Glomerular endothelial cell (primary cell): ENCODE results near the gene DSTYK.

GRCh38 chr1:204332649-204333371, 26.9 kb downstream of the PLEKHA6 start:
- RAMPAGE, long total RNA, result no peak

DNA sequence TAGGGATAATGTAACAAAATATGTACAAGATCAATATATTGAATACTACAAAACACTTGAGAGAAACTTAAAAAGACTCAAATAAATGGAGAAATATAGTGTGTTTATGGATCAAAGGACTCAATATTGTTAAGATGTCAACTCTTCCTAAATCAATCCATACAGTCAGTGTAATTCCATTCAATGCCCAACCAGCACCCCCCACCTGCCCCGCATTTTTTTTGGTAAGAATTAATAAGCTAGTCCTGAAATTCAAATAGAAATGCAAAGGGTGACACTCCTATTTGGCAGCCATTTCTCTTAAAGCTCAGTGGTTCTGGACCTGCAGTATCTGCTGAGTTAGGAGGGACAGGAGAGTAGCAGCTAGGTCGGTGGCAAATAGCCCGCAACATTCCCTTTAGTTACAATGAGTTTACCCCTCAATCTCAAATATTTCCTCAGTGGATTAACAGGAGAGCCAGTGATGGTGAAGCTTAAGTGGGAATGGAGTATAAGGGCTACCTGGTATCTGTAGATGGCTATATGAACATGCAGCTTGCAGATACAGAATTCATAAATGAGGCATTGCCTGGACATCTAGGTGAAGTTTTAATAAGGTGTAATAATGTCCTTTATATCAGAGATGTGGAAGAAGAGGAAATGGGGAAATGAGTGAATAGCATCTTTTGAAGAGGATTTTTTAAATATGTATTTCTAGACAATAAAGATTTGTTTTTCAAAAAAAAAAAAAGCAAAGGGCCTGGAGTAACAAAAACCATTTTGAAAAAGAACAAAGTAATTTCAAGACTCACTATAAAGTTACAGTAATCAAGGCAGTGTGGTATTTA, 17.3 kb downstream of the PPP1R15B start:
- RAMPAGE, long total RNA, result no peak

DNA sequence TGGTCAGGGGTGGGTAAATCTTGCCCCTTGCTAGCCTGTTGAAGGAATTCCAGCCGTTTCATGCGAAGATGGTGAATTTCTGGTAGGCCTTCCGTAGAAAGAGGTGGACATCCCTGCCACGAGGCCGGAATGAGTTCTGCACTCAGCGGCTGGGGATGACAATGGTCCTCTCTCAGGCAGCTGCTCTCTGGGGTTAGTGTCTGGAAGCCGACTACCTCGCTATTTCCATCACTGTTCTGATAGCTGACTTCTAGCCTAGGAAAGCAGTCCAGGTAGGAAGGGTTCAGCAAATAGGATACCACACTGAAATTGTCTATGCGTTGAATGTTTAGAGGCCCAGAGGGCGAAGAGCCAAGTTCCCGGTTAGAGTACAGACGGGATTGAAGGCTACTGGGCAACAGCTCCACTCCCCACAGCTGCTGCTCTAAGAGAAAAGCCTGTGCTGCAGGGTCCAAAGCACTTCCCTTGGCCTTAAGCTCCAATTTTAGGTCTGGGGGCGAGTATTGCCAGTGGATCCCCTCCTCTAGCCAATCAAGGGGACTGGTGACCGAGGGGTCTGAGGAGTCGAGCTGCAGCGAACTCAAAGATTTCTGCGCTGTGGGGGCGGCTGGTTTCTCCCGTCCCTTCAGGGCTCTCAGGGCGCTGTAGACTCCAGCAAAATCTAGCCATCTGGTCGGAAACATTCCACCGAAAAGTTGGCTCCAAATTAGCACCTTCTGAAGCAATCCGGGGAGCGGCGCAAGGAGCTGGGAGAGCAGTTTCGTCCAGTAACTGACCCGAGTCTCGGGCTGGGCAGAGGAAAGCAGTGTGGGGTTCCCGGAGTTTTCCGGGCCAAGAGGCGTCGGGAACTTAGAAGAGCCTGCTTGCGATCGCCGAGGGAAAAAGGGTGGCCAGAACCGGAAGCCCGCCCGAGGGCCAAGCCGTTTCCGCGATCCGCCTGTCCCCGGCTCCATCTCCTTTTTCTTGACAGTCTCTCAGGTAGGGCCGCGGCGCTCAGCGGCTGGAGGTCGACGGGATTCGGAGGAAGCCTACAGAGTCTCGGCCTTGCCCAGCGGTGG, 829 bp downstream of the PPP1R15B start:
- RAMPAGE, long total RNA, result no peak

DNA sequence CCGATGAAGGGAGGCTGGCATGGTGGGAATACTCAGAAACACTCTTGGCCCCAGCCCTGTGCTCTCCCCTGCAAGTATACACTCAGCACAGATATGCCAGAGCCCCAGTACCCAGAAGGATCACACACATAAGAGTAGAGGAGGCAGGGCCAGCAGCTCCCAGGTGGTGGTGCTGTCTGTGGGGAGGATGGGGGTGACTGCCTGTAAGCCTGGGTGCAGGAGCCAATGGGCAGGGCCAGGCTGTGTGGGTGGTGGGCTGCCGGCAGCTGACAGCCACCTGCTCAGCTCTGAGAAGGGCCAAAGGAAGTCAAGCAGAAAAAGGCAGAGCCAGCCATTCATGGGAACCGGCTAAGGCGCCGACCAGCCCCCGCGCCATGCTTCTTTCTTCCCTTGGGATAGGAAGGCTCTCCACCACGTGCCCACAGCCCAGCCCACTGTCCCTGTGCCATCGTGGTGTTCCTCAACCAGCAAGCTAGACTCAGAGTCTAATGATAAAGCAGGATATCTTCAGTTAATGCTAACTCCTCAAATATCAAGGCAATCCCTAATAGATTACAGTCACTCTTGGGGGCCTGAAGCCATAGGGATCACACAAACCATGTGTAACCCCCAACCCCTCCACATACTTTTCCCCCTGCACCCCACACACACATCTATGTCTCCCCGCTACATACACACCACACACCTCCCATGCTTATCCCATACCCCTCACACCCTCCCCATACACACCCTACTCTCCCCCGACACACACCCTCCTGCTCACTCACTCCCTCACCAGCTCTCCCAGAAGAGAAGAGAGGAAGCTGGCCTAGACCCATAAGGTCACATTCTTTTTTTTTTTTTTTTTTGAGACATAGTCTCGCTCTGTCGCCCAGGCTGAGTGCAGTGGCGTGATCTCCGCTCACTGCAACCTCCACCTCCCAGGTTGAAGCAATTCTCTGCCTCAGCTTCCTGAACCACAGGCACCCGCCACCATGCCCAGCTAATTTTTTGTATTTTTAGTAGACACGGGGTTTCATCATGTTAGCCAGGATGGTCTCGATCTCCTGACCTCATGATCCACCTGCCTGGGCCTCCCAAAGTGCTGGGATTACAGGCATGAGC, 13.8 kb downstream of the PIK3C2B start:
- RAMPAGE, long total RNA, result no peak

DNA sequence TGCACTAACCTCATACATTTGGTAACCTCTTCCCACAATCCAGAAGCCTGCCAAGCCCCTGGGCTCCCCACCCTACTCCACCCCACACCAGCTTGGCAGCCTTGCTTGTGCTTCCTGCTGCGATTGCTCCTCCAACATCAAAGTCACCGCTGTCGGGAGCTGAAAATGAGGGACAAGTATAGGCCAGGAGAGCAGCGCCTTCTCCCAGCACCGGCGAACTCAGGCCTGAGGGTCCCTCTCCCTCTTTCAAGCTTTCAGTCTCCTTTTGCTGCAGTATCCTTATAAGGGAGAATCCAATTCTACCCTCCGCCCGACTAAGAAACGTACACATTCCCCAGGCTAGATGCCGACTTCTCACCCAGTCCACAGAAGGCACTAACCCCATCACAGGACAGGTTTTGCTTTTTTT, 1.0 kb downstream of the PIK3C2B start:
- RAMPAGE, long total RNA, result no peak

DNA sequence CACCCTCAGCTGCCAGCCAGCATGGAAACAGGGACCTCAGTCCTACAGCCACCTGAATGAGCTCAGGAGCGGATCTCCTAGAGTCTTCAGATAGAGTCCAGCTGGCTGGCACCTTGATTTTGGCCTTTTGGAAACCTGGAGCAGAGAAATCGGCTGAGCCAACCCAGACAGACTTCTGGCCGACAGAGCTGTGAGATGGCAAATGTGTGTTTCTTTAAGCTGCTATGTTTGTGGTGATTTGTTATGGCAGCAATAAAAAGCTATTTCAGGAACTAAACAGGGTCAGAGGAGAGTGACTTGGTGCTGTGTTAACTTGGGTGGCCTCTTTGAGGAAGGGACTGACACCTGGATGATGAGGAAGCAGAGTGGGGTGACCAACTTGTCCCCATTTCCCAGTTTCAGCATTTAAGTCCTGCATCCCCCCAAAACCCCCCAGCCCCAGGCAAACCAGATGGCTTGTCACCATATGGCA, 34.3 kb downstream of the LRRN2 start:
- RAMPAGE, long total RNA, result no peak

DNA sequence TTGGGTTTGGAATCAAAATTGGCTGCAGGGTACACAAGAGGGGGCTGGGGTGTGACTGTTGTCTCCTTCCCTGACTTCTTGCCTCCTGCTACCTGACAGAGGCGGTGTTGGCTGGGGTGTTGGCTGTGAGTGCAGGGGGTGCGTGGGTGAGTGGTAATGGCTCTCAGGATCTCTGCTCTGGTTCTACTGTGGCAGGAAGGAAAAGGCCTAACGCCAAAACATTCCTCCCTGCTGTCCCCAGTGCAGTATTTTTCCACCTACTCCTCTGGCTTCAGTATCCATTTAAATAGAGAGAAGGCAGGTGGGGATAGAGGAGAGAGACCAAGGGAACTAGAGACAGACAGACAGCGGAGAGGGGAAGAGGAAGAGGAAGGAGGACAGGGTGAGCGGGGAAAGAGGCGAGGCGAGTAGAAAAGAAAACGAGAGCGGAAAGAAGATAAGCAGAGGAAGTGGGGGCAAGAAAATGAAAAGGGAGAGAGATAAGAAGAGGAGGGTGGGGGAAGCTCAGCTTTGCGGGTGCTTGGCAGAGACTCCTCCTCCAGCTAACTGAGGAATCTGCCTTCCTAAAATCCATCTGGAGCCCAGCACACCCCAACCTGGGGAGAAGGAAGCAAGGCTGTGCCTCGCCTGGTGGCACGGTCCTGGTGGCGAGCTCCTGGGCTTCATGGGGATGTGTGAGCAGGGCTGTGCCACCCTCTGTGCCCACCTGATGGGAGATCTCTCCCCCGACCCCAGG, 20.9 kb upstream of the LRRN2 start:
- RAMPAGE, long total RNA, result no peak

DNA sequence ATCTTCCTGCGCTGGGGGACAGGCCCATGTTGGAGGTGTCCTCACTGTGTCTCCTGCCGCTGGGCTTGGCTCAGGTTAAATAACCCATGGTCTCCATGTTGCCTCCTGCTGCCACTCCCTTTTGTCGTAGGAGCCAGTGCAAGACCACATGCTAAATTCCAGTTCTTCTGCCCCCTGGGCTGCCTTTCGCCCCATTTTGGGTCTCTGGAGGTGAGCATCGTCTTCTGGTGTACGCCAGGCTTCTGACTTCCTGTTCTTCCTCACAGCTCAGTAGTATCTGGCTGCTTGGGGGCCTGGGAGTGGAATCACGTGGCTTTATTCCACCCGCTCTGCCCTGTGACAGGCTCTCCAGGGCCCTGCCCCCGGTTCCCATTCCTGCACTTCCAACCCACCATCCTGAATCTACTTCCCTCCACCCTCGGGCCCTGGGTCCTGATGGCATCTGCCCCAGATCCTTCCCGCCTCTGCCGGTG, 45.8 kb downstream of the NFASC start:
- RAMPAGE, long total RNA, result no peak

GRCh38 chr1:205211065-205211887, at the start of gene DSTYK:
Gene DSTYK (minus strand): TSS chr1:205211702.
- RAMPAGE, long total RNA, result no peak

GRCh38 chr1:205256100-205256463, 28.3 kb downstream of the TMCC2 start:
- RAMPAGE, long total RNA, result no peak

- RAMPAGE, long total RNA, result no peak
These were observed 4.5 kb downstream of the KLHDC8A start for GRCh38 chr1:205352277-205352487.

DNA sequence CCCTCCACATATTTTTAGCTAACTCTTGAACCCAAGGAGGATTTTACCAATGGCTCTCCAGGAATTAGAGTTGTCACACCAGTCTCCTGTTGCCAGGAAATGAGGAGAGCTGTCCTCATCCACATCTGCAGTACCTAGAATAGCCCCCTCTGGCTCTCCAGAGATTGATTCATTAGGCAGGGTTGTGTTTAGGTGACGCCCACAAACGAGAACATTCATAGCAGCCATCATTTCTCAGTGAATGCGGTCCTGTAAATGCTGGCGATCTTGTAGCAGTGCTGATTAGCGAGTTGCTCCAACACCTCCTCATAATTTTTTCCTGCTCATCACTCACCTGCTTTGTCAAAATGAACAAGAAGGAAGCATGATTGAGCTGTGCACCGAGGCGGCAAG, 16.3 kb upstream of the KLHDC8A start:
- RAMPAGE, long total RNA, result no peak

GRCh38 chr1:205442346-205443028, 13.4 kb downstream of the BLACAT1 start:
- RAMPAGE, long total RNA, result no peak

DNA sequence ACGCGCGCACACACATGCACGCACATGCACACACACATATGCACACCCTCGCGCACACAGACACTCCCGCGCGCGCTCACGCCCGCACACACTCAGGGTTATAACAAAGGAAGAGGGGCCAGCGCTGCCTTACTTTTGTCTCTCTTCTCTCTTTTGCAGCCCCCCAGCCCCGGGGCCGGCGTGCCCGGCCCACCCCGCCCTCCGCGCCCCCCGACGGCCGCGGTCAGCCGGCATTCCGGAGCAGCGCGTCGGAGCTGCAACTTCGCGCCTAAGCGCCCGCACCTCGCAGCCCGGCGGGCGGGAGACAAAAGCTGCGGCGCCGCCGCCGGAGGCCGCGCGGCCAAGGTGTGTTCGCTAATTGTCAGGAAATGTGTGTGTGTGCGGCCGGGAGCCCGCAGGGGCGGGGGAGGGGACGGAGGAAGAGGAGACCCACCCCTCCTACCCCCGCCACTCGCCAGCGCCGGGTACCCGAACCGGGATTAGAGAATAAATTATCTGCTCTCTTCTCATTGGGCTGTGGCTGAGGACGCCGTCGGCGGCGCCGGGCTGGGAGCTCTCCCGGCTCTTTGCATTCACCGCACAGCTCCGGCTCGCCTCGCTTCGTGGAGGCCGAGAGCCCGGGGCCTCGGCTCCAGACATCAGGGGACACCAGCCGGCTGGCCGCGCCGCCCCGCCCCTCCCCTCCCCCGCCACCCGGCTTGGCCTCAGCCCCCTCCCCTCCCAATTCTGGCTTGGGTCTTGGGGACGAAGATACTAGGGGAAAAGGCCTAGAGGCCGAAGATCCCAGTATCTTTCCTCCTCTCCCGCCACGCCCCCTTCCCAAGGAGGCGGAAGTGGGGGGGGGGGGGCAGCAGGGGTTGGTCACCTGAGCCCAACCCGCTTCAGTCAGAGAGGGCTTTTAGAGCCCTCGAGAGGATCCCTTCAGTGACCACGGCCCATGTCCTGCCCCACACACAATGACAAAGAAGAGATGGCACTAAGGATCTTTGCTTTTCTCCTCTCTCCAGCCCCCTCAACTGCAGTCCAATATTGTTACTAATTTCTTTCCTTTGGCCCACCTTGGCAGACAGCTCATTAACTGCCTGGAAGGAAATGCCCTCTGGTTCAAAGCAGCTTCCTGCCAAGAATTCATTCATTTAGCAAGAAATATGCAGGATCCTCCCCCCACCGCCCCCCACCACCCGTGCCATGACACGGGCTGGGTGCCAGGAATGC, 1.3 kb upstream of the BLACAT1 start:
- RAMPAGE, long total RNA, result no peak

GRCh38 chr1:205515534-205516154, 11.2 kb downstream of the CDK18 start:
- RAMPAGE, long total RNA, result no peak

DNA sequence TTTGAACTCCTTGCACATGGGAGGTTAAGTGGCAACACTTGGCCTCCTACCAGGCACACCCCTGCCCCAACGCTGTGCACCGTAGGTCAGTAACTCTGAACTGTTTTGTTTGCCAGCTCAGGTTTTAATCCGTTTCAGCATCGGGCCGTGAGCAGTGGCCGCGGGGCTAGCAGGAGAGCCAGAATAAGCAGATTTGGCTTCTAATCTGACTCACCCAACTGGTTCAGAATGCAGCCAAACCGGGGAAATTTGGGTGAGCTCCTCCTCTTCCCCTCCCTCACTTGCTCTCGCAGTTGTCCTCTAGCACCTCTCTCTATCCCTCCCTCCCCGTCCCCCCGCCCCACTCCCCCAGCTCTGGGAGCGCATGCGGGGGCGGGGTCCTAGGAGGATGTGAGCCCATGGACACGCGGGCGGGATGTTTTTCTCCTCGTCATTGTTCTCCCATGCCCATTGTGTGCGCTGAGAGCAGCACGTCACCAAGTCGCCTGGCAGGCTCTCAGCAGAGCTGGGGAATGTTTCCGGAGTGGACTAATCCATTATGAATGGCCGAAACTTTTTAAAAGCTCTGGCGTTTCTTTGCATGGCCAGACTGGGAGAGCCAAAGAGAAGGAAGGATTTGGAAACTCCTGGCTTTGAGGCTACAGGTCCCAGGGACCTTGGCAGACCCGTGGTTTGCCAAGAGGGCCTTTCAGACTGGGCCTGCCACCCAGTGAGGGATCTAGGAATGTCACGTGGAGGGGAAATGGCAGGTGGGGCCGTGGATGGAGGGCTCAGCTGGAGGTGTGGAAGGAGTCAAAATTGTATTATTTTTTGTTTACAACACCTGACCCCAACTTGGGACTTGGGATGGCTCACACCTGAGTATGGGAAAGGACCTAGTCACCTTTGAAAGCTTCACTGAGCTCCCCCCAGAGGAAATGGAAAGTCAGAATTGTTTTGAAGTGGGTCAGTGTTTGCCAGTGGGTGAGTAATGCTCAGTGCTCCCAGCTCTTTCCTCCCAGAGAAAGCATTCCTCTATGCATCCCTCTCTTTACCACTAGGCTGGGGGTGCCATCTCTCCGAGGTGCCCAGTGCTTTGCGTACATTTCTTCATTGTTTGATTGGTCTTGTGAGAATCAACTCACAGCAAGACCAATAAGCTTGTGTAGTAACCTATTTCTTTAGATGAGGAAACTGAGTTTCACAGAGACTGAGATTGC, 25.2 kb upstream of the MFSD4A start:
- RAMPAGE, long total RNA, result no peak

- RAMPAGE, long total RNA, result no peak
These were observed 12.4 kb downstream of the ELK4 start for GRCh38 chr1:205619510-205619709.

GRCh38 chr1:205632129-205632655, 381 bp upstream of the ELK4 start:
- RAMPAGE, long total RNA, result no peak

- RAMPAGE, long total RNA, result no peak
These were observed 11.3 kb downstream of the SLC45A3 start for GRCh38 chr1:205668970-205669445.

- RAMPAGE, long total RNA, result no peak
These were observed 9.5 kb downstream of the SLC45A3 start for GRCh38 chr1:205670468-205671596.